ENCODE measurements around the genes GREM2, CHML, C1orf100 and CATSPERE.

- RRBS: 2% methylated on average over 6 of the region's 53 CpGs
Observed at GRCh38 chr1:240611204-240612449, at the start of gene GREM2. Gene GREM2, minus strand, starts transcription at chr1:240612155.

DNA sequence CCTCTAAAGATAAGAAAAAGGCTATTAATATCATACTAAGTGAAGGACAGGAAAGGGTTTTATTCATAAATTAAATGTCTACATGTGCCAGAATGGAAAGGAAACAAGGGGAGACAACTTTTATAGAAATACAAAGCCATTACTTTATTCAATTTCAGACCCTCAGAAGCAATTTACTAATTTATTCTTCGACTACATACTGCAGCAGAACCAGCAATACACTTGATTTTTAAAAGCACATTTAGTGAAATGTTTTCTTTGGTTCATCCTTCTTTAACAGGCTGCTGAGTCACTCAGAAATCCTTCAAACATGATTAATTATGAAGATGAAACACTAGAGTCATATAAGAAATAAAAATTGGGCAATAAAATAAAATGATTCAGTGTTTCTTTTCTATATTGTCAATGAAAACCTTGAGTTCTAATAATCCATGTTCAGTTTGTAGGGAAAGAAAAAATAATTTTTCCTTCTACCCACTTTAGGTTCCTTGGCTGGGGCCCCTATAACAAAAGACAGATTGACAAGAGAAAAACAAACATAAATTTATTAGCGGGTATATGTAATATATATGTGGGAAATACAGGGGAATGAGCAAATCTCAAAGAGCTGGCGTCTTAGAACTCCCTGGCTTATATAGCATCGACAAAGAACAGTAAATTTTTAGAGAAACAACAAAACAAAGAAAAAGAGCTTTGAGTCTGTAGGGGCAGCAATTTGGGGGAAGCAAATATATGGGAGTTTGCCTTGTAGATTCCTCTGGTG is 46.9 kb downstream of the CHML start:
- RRBS: no CpG with 5 or more reads among the region's 4 CpGs

DNA sequence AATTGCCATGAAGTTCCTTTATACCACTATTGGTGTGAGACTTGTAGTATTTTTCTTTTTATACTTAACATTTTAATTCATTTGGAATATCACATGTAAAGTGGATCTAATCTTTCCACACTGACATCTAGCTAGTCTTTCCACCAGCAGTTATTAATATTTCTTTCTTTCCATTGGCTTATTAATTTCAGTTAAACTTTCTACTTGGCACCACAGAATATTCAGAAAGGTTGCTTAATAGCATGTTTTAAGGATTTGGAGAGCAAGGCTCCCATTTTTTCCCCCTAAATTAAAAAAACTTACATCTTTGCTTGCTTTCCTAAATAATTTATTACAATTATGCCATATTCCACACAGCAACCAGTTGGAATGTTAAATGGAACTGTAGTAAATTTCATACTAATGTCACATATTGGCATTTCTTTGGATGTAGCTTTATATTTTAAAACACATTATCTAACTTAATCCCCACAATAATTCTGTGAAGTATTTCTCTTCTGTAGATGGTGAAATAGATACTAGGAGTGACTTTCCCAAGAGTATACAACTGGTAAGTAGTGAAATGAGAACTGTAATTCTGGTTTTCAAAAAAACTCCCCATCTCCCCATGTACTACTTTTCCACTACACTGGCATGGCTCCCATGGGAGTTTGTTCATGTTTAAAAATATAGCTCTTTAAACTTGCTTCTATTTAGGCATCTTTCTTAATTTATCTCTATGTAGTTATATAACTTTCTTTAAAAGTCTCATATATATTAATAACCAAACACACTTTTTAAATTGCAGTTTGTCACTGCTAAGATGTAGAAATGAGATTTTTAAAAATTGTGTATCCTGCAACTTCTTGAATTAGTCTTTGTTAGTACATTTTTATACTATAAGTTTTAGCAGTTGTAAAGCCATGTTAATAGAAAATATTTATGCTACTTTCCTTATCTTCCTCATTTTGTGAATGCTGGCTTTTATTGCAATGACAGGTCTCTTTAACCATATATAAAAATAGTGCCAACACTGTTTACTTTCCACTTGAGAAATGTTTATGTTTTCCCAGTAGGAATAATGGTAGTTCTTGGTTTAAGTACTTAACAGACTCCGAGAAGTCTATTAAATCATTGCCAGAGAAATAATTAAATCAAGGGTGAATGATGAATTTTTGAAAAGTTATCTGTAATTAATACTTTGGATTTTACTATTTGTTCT is 10.1 kb downstream of the CHML start:
- RRBS: no CpG with 5 or more reads among the region's 1 CpG

- RRBS: under 1% methylated on average over 36 of the region's 53 CpGs
Observed at GRCh38 chr1:241640174-241640502, at the start of gene CHML. Gene CHML, minus strand, starts transcription at chr1:241640369.

GRCh38 chr1:243537611-243538053 is 281.8 kb downstream of the SDCCAG8 start:
- RRBS: no CpG with 5 or more reads among the region's 6 CpGs

DNA sequence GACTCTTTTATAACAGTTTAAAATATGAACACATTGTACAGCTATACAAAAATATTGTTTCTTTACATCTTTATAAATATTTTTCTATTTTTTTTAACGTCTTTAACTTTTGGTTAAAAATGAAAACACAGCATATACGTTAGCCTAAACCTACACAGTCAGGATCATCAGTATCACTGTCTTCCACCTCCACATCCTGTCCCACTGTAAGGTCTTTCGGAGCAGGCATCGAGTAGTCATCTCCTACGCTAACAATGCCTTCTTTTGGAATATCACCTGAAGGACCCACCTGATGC is 254.6 kb downstream of the AKT3 start:
- RRBS: no CpG with 5 or more reads among the region's 5 CpGs

DNA sequence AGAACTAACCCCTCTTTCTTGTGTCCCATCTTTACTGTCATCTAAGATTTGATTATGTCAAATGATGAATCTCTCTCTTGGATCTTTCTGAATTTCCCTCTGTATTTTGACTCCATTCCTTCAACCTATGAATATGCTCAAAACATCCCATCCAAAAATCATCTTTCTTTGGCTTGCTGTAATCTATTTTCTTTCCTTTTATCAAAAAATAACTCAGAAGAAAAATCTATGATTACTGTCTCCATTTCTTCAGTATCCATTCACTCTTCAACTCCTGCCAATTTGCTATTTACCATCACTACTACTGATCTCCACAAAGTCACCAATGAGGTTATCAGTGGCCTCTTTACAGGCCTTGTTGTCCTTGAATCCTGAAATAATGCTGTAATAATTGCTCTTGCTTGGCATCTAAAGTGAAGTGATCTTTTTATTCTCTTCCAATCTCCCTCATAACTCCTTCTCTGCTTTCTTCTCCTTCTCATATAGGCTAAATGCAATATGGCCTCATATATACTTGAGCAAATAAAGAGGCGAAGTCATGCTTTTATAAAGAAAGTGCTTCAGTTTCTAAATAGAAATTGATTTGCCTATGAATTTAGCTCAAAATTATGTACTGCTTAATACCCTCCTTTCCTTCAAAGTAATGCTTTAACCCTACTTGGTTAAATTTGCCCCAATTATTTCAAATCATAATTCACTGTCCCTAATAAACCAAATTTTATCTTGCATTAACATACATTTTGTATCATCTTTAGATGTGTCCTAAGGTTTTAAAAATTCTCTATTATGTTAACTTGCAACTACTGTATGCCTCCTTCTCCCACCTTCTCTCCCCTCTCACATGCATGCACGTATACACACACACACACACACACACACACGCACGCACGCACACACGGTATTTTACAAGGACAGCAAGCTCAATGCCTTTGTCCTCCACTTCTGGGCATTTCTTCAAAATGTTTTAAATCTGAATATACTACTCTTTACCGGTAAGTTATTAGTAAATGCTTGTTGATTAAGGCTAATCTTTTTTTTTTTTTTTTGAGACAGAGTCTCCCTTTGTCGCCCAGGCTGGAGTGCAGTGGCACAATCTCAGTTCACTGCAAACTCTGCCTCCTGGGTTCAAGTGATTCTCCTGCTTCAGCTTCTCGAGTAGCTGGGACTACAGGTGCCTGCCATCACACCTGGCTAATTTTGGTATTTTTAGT is 100.1 kb downstream of the AKT3 start:
- RRBS: no CpG with 5 or more reads among the region's 9 CpGs

DNA sequence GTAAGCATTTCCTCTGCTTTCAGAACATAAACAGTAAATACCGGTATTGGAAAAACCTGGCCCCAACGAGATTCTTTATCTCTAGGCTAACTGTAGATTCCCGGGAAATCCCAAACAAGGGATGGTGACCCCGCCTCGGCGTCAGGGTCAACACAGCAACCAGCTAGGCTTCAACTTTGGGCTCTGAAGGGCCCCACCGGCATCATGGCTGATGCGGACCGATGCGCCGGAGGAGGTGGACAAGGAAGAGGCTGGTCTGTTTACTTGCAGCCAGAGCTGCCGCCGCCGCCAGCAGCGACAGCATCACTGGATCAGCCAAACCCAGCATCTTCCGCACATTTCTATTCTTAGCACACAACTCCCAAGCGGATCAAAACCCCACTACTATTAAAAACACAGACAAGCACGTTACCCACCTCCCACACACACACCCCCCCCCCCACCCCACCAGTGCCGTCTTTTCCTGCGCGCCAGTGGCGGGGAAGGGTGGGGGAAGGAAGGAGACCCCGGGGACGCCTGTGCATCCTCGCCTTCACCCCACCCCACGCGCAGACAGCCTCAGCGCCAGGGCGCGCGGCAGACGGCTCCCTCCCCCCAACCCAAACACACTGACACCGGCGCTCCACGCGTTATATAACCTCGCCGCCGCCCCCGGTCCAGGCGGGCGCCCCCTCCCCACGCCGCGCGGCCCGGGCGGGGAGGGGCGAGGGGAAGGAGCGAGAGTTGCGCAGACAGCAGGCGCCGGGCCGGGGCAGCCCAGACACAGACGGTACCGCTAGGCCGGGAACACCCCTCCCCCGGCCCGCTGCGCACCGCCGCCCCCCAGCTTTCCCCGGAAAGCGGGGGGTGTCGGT is 859 bp downstream of the AKT3 start:
- RRBS: 2% methylated on average over 38 of the region's 65 CpGs

DNA sequence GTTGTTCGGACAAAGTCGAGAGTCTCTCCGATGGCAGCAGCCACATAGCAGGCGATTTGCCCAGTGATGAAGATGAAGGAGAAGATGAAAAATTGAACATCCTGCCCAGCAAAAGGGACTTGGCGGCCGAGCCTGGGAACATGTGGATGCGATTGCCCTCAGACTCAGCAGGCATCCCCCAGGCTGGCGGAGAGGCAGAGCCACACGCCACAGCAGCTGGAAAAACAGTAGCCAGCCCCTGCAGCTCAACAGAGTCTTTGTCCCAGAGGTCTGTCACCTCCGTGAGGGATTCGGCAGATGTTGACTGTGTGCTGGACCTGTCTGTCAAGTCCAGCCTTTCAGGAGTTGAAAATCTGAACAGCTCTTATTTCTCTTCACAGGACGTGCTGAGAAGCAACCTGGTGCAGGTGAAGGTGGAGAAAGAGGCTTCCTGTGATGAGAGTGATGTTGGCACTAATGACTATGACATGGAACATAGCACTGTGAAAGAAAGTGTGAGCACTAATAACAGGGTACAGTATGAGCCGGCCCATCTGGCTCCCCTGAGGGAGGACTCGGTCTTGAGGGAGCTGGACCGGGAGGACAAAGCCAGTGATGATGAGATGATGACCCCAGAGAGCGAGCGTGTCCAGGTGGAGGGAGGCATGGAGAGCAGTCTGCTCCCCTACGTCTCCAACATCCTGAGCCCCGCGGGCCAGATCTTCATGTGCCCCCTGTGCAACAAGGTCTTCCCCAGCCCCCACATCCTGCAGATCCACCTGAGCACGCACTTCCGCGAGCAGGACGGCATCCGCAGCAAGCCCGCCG is 3.3 kb downstream of the ZBTB18 start:
- RRBS: no CpG with 5 or more reads among the region's 27 CpGs

- RRBS: no CpG with 5 or more reads among the region's 4 CpGs
Observed at GRCh38 chr1:244067843-244068374, 16.8 kb downstream of the ZBTB18 start.

- RRBS: no CpG with 5 or more reads among the region's 15 CpGs
Observed at GRCh38 chr1:244075231-244076043, 24.4 kb downstream of the ZBTB18 start.

- RRBS: no CpG with 5 or more reads among the region's 15 CpGs
Observed at GRCh38 chr1:244273587-244274373, 78.7 kb upstream of the C1orf100 start.

DNA sequence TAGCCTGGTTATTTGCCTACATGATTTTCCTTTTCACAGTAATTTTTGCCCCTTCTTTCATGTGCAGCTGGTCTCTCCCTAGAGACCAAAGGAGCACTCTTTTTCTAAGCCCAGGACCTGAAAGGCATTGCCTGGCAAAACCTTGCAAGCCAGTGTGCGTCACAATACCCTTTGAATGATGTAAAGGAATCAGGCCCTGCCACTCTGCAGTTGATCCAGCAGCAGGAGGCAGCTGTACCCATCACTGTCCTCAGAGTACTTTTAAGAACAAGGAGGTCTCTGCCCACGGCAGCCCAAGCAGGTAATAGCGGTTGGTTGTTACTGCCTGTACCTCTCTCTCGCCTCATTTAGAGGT is at the start of gene C1orf100:
Gene C1orf100, plus strand, starts transcription at position 202 of the 355 bp plus-strand sequence.
- RRBS: no CpG with 5 or more reads among the region's 4 CpGs

DNA sequence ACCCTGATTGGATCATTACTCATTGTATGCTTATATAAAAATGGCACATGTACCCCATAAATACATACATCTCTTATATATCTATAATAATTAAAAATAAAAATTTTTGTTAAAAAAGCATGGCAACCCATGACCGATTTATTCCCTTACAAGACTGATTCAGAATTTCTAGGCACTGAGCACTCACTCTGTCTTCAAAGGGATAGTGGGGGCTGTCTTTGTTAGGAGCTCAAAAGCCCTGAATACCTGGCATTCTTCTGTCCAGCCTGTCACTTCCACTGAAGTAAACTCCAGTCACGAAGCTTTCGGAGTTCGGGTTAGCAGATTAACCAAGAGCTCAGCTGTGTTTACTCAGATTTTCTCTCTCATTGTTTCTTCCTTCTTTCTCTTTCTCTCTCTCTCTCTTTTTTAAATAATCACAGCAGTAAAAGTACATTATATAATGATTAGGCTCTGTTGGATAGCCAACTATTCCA is 9.2 kb downstream of the C1orf100 start:
- RRBS: no CpG with 5 or more reads among the region's 4 CpGs

DNA sequence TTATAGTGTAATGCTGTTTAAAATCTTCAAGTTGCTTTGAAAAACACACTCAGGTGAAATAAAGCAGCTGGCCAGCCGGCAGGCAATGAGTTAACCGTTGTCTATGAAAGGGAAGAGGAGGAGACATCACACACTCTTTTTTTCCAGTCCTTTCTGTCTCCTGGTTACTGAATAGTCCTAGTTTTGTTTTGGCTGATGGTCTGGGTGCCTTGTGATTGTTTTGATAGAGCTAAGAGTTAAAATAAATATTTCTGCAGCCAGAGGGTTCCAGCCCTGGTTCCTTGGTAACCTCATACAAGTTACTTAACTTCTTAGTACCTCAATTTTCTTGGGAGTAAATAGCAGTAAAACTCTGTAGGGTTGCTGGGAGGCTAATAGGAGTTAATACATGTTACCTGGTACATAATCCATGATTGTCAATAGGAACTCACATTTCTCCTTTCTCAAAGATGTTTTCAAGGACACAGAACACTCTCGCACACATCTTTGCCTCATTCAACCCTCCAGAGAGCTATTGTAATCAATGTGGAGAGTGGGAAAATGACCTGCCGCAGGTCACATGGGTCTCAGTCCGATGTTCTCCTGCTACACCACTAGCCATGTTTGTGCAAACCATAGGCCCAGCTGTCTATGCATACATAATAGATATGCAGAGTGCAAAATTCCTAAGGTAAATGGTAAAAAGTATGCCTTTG is 9.8 kb downstream of the C1orf100 start:
- RRBS: no CpG with 5 or more reads among the region's 5 CpGs

- RRBS: 20% methylated on average over 26 of the region's 71 CpGs
Observed at GRCh38 chr1:244460909-244462241, at the start of gene CATSPERE. Gene CATSPERE, plus strand, starts transcription at chr1:244461273.

DNA sequence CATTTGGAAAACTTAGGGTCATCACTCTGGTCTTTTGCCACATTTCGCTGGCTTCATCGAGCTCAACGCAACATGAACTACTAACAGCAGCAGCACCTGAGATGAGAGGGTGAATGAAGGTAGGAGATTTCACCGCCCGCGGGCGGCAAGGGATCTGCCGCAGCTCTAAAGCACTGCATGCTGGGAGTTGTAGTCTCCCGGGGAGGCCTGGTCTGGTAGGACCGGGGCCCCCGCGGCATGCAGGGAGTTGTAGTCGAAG is 442 bp upstream of the DESI2 start:
- RRBS: no CpG with 5 or more reads among the region's 13 CpGs

DNA sequence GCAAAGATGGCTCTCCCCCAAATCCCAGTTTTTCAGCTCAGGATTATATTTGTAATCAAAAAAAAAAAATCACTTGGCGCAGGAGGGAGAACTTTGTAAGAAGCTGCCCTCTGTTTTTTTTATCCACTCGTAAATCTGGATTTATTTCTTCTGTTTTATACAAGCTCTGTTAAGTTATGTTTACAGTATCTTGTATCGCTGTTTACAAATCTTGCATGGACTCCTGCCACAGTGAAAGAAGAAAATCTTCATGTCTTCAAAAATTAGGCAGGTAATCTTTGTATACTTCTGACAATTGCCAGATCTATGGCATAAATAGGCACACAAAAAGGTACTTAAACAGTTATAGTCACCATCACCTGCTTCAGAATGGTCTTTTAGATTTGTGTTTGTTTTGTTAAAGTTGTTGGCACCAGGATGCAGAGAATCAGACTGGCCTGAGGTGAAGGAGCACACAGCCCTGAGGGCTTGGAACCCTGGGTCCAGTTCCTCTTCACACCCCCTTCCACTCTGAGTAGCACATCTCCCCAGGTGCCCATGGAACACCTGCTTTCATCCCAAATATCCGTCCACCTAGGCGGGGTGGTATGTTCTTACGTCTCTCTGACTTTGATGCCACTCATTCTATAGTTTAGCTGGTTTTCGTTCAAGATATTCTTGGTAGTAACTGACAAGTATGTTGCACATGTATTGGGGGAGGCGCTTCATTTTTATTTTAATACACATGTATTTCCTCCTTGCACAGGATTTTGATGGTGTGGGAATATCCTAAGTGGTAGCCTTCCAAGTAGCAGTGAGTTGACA is 24.7 kb downstream of the ENSG00000284188 start:
- RRBS: no CpG with 5 or more reads among the region's 8 CpGs

DNA sequence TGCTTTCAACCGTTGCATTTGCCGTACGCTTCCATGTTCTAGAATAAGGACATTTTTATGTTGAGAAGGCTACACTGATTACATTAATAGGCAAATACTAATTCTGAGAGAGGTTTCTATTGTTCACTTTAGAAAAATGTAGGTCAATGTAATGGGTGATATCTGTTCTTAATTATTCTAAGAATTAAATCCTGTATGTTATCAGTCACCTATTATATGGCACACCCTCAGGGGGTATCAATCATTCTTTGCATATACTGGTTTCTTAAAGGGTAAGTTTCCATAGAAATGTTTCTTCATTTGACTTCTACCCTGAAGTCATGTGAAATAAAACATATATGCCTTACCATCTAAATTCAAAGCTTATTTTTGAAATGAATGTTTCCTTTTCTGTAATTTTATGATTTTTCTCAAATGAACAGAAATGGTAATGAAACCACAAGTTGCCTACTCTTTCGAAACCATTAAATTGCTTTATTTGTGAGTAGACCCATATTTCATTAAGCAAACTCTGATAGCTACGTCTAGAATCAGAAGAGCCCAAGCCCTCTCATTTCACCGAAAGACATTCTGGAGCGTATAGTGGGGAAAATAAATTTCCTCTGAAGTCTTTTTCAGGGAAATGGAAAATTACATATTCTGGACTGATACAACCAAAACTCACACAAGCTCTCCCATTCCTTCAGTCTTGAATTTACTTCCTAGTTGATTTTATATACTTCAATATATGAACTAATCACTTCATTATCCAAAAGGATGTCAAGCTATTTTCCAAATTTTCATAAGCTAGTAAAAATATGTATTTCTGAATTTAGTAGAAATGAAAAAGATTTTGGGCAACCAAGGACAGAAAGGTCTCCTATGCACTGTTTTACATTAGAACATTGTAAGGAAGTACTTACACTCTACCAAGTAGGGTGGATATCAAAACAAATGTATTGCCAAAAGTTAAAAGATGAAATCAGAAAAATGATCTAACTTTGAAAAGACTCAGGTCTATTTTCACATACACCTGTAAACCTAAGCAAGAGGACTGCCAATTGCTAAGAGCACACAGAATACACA is 12.4 kb downstream of the COX20 start:
- RRBS: no CpG with 5 or more reads among the region's 7 CpGs

- RRBS: no CpG with 5 or more reads among the region's 1 CpG
Observed at GRCh38 chr1:244852767-244853132, 11.6 kb downstream of the HNRNPU start.